H9 (cell line): ENCODE data around the gene CNTNAP1.

DNA sequence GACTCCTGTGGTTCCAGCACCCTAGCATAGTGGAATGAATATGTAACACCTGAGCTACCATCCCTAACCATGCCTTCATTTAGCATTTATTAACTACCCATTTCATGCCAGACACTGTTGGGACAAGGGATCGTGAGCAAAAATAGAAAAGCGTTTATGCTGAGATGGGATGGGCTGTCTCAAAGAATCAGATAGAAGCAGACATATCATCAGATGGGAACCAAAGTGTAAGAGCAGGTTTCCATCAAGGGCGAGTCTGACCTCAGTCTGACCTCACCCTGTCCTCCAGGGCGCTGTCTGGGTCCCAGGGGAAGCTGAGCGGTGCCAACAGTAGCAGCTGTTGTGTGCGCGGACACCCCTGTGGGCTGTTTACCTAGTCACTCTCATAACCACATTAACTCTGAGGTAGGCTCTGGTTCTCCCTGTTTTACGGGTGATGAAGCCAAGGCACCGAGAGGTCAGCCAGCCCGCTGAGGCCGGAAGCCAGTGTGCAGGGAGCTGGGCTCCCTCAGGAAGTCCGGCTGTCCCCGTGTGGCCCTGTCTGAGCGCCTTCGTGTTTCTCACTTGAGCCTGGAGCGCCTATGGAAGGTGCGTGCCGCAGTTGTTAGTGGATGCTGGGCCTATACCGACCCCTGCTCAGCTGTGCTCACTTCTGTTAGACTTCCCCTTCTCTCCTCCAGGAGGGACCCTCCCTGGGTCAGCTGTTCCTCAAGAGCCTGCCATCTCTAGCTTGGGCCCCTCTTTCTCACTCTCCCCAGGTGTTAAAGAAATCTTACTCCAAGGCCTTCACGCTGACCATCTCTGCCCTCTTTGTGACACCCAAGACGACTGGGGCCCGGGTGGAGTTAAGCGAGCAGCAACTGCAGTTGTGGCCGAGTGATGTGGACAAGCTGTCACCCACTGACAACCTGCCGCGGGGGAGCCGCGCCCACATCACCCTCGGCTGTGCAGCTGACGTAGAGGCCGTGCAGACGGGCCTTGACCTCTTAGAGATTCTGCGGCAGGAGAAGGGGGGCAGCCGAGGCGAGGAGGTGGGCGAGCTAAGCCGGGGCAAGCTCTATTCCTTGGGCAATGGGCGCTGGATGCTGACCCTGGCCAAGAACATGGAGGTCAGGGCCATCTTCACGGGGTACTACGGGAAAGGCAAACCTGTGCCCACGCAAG lies 6.5 kb downstream of the CNP start:
- PRO-cap: no peak

GRCh38 chr17:42130356-42130762 lies 7.8 kb downstream of the HSPB9 start:
- PRO-cap: no peak

GRCh38 chr17:42142109-42142605 lies 12.6 kb downstream of the RAB5C start:
- PRO-cap: no peak

GRCh38 chr17:42288614-42288933 lies 276 bp downstream of the STAT5A start:
- PRO-cap: unidirectional peak, minus-strand start at chr17:42288686

GRCh38 chr17:42294190-42295088 lies 6.1 kb downstream of the STAT5A start:
- PRO-cap: no peak

- PRO-cap: no peak
Observed at GRCh38 chr17:42303775-42304683, 15.7 kb downstream of the STAT5A start.

GRCh38 chr17:42324881-42325572 lies 36.7 kb downstream of the STAT5A start:
- PRO-cap: no peak

- PRO-cap: no peak
Observed at GRCh38 chr17:42407945-42408572, 15.0 kb downstream of the CAVIN1 start.

- PRO-cap: no peak
Observed at GRCh38 chr17:42480340-42481182, 21.9 kb downstream of the ATP6V0A1 start.

DNA sequence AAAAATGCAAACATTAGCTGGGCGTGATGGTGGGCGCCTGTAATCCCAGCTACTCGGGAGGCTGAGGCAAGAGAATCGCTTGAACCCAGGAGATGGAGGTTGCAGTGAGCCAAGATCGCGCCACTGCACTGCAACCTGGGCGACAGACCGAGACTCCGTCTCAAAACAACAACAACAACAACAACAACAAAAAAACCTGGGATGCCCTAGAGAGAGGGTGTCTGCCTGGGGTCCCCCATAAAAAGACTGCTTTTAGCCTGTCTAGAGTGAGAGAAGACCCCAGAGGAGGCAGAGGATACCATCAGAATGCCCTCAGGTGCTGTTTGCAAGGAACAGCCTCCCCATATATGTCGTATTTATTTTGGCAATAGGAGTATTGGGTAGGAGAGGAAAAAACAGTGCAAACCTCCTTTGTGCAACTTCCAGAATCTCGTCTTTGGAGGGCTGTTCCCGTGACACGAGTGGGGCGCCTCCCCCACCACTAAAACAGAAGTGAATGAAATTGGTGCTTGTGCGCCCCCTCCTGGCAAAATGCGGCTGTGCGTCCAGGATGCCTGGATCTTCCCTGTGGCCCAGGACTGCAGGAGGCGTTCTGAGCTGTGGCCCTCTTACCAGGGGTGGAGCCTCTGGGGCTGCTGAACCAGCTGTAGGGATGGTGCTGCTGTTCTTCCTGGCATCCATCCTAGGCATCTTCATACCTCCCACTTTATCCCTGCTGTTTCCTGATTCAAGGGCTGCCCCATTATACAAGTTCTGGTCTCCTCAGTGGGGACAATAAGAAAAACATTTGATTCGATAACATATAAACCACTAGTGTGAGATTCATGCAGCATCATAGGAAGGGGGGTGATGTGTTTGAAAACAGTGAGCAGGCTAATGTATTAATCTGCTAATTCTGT lies 18.7 kb upstream of the NAGLU start:
- PRO-cap: no peak

DNA sequence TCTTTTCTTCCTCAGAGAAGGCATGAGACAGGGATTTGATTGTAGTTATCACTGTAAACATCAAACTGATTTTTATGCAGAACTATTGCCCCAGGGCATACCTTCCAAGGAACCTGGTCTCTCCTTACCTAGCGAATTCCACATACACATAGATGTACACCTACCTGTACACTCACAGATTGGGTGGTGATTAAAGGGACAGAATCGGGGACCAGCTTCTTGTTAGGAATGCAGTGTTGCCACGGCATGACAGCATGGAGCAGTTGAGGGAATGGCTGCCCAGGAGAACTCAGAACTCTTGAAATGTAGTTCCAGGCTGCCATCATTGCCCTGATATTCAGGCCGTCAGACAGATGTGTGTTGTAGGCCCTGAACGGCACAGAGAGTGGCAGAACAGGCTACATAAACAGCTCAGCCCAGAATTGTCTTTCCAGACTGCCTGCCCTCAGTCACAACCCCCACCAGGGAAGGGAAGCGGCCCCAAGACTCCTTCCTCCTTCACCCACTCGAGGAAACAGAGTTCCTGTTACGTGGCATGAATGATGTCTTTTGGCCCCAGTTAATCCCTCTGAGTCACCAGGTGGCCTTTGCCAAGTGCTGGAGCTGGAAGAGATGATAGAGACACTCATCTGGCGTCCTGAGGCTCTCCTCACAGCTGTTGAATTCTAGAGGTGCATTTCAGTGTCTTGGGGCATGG lies 17.8 kb upstream of the NAGLU start:
- PRO-cap: no peak

DNA sequence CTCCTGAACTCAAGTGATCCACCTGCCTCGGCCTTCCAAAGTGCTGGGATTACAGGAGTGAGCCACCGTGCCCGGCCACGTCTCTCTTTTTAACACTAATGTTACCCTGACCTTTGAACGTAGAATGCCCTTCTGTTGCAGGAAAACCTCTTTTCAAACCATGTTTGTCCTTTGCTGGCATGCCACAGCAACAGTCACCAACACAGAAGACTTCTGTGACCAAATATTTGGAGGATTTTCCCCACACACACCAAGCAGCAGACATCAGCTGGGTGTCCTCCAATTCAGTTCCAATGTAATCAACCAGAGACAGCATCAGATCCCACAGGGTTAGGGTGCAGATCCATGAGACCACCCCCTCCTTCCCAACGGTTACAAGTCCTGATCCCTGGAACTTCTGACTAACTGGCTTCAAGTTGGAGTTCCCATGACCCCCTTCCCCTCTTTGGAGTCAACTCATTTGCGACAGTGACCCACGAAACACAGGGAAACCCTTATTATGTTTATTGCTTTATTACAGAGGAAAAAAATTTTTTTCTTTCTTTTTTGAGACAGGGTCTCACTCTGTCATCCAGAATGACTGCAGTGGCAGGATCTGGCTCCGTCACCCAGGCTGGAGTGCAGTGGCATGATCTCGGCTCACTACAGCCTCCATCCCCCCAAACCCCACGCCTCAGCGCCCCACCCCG lies 7.6 kb upstream of the HSD17B1 start:
- PRO-cap: no peak

DNA sequence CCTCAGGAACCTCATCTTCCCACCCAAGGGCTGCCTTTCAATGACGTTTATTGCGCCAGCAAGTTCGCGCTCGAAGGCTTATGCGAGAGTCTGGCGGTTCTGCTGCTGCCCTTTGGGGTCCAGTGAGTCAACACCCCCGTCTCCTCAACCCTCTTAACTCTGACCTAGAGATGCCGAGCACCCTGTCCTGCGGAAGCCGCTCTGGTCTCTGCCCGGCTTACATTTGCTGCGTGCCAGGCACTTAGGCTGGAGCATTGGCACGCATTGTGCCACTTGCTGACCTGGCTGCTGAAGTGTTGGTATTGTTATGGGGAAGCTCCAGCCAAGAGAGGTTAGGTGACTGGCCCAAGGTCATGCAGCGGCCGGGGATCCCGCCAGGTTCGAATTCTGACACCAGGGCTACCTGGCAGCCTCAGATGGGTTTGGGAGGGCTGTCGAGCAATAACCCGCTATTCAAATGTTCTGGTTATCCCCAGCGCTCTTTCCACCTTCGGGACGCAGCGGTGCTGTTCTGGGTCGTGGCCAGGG lies 5.1 kb upstream of the HSD17B1 start:
- PRO-cap: no peak

DNA sequence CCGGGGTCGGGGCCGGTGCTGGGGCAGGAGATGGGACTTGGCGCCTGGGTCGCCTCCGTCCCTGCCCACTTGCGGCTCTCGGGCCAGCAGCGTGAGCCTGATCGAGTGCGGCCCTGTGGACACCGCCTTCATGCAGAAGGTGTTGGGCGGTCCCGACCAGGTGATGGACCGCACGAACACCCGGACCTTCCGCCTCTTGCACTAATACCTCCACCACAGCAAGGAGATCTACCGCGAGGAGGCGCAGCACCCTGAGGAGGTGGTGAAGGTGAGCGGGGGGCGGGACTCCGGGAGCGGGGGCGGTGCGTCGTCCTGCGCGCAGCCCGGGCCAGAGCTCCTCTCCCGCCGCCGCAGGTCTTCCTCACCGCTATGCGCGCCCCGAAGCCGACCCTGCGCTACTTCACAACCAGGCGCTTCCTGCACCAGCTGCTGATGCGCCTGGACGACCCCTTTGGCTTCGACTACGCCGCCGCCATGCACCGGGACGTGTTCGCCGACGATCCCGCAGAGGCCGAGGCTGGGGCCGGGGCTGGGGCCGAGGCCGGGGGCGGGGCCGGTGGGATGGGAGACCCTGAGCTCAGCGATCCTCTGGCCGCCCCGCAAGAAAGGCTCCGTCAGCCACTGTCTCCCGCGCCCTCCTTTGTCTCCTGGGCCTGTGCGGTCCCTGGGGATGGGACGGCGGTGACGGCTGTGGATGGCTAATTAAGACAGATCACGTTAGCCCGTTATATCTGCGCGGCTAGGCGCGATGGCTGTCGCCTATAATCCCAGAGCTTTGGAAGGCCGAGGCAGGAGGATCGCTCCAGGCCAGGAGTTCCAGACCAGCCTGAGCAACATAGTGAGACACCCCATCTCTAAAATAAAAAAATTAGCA lies 4.4 kb upstream of the HSD17B1 start:
- PRO-cap: bidirectional peak, plus-strand start at position 331 of the sequence, minus-strand start at position 230 of the sequence; bidirectional peak, plus-strand start at position 614 of the sequence, minus-strand start at position 642 of the sequence

DNA sequence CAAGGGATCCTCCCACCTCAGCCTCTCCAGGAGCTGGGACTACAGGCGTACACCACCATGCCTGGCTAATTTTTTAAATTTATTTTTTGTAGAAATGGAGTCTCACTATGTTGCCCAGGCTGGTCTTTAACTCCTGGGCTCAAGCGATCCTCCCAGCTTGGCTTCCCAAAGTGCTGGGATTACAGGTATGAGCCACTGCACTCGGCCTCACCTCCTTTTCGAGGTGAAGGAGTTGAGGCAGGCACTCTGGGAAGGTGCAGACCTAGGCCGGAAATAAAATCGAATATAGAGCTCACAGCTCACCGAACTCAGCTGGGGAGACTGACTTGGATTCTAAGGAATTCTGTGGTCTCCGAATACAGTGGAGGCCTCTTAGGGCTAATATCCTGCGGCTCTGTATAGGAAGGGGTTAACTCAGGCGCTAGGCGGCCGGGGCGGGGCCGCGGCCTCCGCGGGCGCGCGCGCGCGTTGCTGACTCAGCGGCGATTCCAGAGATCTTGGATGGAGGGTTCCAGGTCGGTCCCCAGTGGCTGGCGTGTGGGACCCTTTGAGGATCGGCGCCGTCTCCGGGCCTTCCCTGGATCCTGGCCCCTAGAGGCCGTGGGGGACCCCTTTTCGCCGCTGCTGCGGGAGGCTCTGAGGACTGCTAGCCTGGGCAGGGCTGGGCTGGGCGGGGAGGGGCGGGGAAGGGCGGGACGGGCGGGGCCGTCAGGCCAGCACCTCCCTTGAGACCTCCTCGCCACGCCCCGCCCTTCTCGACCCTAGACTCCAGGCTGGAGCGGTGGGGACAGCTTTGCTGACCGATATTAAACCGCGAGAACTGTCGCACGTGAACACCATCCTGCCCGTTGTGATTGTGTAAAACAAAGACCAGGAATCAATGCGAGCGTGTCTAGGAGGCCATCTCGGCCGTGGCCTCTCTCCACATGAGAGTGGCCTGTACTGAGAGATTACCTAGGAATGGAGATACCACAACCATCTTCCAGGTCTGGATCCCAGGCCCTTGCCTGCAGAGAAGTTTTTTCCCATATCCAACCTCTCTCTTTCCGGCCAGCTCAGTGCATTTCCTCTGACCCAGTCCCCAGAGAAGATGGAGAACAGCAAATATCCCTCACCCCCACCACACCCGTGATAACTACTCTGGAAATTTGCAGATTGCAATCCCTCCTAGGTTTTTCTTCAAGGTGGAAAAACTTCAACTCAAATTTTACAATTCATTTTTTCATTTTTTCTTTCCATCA lies 1.3 kb upstream of the PLEKHH3 start:
- PRO-cap: bidirectional peak, plus-strand start at position 491 of the sequence, minus-strand start at position 287 of the sequence; bidirectional peak, plus-strand start at position 876 of the sequence, minus-strand start at position 638 of the sequence

- PRO-cap: bidirectional peak, plus-strand start at chr17:42683054, minus-strand start at chr17:42683064
Observed at GRCh38 chr17:42682162-42683355, at the start of gene CNTNAP1. CNTNAP1 (plus strand) TSS chr17:42682531.

DNA sequence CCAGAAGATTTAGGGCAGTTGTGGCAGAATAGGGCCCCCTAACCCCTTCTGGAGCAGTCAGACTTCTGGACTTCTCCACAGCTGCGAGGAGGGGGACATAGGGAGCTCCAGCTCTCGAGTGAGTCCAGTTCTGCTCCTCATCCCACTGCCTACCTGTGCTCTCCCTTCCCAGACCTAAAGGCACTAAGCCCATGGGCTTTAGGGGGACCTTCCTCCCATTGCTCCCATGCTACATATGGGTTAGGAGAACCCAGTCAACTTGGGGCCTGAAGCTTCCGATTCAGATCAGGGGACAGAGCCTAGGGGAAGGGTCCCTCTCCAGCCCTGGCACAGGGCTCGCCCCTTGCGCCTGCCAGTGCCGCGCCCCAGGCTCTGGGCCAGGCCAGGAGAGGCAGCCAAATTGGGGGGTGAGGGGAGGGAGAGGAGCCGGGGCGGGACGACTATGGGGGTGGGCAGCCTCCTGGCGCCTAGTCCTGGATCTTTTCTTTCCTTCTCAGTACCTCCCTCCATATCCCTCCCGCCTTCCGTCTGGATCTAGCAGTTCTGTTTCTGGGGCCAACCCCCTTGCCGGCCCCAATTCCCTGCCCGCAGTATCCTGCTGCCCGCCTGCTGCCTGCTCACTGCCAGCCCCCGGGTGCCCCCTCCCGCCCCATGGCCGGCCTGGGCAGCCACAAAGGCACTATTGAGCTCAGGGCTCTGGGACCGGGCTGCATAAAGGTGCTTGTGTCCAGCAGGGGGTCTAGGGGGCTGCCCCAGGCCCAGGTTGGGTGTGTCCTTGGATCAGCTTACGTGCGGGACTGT lies 1.6 kb downstream of the WNK4 start:
- PRO-cap: no peak

DNA sequence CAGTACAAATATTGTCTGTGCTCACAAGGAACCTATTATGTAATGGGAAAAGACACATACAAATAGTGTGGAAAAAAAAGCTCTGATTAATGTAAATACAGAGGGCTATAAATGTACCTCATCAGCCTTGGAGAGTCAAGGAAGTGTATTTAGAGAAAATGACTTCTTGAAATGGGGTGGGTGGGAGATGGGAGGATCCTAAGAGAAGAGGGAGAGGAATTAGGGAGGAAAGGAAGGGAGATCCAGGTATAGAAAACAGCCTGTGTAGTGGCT lies 6.5 kb downstream of the CNTD1 start:
- PRO-cap: no peak

DNA sequence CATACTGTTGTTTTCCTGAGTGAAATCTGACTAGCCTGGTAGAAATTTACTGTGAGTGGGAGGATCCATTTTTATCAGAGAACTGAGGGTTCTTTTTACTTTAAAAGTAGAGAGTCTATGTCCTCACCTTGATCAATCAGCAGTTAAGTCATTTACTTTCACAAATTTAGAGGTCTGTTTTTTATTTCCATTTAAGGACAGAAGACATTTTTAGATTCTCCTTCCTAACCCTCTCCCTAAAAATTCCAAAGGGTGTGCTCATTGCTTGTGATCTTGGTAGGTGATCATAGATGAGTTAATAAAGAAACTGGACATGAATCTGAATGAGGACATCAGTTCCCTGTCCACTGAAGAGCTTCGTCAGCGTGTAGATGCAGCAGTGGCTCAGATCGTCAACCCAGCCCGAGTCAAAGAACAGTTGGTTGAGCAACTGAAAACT lies 8.7 kb downstream of the RUNDC1 start:
- PRO-cap: no peak

DNA sequence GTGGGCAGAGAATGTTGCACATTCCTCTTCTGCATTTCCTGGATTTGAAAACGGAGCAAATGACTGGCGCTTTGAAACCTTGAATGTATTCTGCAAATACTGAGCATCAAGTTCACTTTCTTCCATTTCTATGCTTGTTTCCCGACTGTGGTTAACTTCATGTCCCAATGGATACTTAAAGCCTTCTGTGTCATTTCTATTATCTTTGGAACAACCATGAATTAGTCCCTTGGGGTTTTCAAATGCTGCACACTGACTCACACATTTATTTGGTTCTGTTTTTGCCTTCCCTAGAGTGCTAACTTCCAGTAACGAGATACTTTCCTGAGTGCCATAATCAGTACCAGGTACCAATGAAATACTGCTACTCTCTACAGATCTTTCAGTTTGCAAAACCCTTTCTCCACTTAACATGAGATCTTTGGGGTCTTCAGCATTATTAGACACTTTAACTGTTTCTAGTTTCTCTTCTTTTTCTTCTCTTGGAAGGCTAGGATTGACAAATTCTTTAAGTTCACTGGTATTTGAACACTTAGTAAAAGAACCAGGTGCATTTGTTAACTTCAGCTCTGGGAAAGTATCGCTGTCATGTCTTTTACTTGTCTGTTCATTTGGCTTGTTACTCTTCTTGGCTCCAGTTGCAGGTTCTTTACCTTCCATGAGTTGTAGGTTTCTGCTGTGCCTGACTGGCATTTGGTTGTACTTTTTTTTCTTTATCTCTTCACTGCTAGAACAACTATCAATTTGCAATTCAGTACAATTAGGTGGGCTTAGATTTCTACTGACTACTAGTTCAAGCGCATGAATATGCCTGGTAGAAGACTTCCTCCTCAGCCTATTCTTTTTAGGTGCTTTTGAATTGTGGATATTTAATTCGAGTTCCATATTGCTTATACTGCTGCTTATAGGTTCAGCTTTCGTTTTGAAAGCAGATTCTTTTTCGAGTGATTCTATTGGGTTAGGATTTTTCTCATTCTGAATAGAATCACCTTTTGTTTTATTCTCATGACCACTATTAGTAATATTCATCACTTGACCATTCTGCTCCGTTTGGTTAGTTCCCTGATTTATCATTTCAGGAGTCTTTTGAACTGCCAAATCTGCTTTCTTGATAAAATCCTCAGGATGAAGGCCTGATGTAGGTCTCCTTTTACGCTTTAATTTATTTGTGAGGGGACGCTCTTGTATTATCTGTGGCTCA lies 31.9 kb downstream of the BRCA1 start:
- PRO-cap: no peak